Cerebellum (tissue), 5 donors: ENCODE results near the genes ABCF3, VWA5B2 and CHRD.

DNA sequence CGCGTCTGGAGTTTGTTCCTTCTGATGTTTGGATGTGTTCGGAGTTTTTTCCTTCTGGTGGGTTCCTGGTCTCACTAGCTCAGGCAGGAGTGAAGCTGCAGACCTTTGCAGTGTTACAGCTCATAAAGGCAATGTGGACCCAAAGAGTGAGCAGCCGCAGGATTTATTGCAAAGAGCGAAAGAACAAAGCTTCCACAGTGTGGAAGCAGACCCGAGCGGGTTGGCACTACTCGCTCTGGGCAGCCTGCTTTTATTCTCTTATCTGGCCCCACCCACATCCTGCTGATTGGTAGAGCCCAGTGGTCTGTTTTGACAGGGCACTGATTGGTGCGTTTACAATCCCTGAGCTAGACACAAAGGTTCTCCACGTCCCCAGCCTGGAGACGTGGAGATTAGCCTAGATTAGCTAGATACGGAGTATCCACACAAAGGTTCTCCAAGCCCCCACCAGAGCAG is 3.8 kb upstream of the MCCC1 start:
- PRO-cap, 3 experiments, result no peak in any of the 3 experiments
- RAMPAGE, long total RNA, result no peak

DNA sequence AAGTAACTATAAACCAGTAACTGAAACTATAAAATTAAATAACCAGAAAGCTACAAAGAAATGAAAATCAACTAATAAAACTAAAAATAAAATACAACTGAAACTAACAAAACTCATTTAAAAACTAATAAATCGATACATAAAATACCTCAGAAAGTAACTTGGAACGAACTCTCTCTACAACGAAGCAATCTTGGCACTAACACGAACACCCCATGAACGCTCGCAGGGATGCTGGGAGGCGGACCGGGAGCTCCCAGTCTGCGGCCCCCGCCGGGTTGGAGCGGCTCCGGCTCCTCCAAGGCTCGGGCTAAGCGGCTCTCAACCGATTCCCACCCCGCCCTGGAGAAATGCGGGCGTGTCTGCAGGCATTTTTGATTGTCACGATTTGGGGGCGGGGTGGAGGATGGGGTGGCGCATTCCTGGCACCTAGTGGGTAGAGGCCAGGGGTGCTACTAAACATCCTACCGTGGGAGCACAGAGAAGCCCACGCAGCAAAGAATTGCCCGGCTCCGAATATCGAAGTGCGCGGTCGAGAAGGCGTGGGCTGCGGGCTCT is 16.1 kb upstream of the LAMP3 start:
- PRO-cap, 3 experiments, result no peak in any of the 3 experiments
- RAMPAGE, long total RNA, result no peak

GRCh38 chr3:183255209-183256018 is 2.4 kb downstream of the B3GNT5 start:
- PRO-cap, 3 experiments, result no peak in any of the 3 experiments
- RAMPAGE, long total RNA, result no peak

- PRO-cap, 3 experiments, result no peak in any of the 3 experiments
- RAMPAGE, long total RNA, result no peak
Observed at GRCh38 chr3:183258466-183259151, 5.6 kb downstream of the B3GNT5 start.

GRCh38 chr3:183548062-183548886 is 7.2 kb downstream of the KLHL6 start:
- PRO-cap, 3 experiments, result no peak in any of the 3 experiments
- RAMPAGE, long total RNA, result no peak

GRCh38 chr3:183803917-183804493 is 21.4 kb downstream of the MAP6D1 start:
- PRO-cap, 3 experiments, result no peak in any of the 3 experiments
- RAMPAGE, long total RNA, result no peak

- PRO-cap, 3 experiments, result no peak in any of the 3 experiments
- RAMPAGE, long total RNA, result no peak
Observed at GRCh38 chr3:184011052-184011480, 6.6 kb downstream of the ABCC5 start.

GRCh38 chr3:184167391-184168466 is 6.9 kb upstream of the AP2M1 start:
- PRO-cap, 3 experiments, result no peak in any of the 3 experiments
- RAMPAGE, long total RNA, result no peak

GRCh38 chr3:184185076-184186261 is at the start of gene ABCF3:
Gene ABCF3, plus strand, starts transcription at chr3:184186199.
- PRO-cap, 3 experiments, result peak in 3 of 3 experiments; most common plus-strand start chr3:184186176 (in 2); most common minus-strand start chr3:184185907 (in 2)
- RAMPAGE, long total RNA, result start-site peak on the plus strand at chr3:184186161-184186203, 530 and 597 reads in 2 replicates

GRCh38 chr3:184229191-184229716 is at the start of gene VWA5B2:
Gene VWA5B2, plus strand, starts transcription at chr3:184229585.
- PRO-cap, 3 experiments, result peak in 3 of 3 experiments; most common plus-strand start chr3:184229585 (in 3); most common minus-strand start chr3:184229403 (in 3)
- RAMPAGE, long total RNA, result no peak

- PRO-cap, 3 experiments, result peak in 1 of 3 experiments; most common plus-strand start chr3:184337164 (in 1); most common minus-strand start chr3:184337066 (in 1)
- RAMPAGE, long total RNA, result no peak
Observed at GRCh38 chr3:184336633-184337288, 639 bp upstream of the FAM131A start.

GRCh38 chr3:184338196-184339492 is 1.2 kb downstream of the FAM131A start:
- PRO-cap, 3 experiments, result peak in 3 of 3 experiments; most common plus-strand start chr3:184338833 (in 3); most common minus-strand start chr3:184338692 (in 1)
- RAMPAGE, long total RNA, result no peak

DNA sequence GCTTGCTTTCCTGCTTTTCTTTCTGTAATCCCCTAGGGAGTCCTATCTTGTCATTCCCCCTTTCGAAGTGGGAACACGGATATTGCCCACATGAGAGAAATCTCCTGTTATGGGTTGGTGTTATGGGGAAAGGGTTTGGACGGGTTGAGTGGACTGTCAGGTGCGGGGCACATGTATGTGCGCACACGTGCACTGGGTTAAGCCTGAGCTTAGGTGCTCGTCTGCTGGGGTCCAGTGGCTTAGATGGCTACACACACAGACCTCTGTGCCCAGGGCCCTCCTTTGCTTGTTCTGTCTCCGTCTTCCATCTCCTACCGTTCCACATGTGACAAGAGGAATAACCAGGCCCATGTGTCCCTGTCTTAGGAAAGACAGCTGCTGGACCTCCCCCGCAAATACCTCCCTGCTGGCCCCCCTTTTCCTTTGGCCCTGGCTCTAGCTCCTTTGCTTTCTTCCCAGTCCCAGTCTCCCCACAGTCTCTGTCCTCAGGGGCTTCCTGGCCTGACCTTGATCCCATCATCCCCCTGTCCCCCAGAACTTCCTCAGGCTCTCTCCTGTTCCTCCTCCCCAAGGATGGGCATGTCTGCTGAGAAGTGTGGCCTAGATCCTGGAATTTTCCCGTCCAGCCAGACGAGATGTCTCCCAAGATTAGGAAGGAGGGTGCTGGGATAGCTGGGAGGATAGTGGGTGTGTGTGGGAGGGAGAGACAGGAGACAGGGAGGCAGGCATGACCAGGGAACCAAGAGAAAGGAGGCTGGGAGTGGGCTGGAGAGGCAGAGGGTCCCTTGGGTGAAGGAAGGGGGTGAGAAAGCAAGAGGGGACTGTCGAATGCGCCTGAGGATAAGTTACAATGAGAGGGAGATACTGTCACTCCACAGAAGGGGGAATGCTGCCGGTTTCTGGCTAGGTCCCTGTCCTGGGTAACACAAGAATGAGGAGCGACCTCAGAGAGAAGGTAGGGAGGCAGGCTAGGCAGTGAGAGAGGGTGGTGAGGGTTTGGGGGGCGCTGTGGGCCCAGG is 851 bp upstream of the THPO start:
- PRO-cap, 3 experiments, result no peak in any of the 3 experiments
- RAMPAGE, long total RNA, result no peak

GRCh38 chr3:184379568-184380820 is at the start of gene CHRD:
Gene CHRD, plus strand, starts transcription at chr3:184380054.
- PRO-cap, 3 experiments, result peak in 2 of 3 experiments; most common plus-strand start chr3:184380305 (in 2); most common minus-strand start chr3:184380175 (in 1)
- RAMPAGE, long total RNA, result no peak

DNA sequence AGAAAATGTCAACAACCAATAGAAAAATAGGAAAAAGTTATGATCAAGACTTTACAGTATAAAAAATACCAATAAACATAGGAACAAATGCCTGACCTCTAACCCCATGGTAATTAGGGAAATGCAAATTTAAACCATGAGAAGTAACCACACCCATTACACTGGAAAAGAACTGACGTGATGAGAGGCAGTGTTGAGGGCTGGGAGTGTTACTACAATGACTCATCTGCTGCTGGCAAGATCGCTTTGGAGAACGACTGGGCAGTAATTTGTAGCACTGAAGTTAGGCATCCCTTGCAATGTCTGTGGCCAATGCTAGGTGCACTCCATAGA is 37.8 kb upstream of the EPHB3 start:
- PRO-cap, 3 experiments, result no peak in any of the 3 experiments
- RAMPAGE, long total RNA, result no peak

DNA sequence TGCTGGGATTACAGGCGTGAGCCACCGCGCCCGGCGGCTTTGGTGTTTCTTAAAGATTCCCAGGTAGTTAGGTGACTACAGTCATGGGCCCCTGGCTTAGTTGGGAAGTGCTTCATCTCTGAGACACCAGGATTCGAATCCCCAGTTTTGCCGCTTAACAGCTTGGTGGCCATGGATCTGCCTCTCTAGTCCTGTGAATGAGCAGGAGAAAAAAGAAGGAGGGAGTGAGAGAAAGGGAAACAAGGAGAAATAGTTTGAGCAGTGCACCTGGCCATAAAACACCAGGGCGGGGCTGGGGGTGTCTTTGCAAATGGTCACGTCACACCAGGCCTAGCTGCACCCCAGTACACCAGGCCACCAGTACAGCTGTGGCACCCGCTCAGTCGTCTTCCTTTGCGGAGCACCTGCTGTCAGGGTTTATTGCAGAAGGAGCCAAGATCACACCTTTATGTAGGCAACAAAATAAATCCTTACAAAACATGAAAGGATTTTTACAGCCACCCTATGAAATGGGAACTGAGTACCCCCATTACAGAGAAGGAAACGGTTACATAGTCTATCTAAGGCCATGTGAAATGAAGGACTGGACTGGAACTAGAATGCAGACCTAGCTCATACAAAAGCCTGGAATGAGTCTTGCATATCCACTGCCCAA is 14.5 kb upstream of the EPHB3 start:
- PRO-cap, 3 experiments, result no peak in any of the 3 experiments
- RAMPAGE, long total RNA, result no peak

- PRO-cap, 3 experiments, result no peak in any of the 3 experiments
- RAMPAGE, long total RNA, result no peak
Observed at GRCh38 chr3:184761455-184762119, 49.7 kb upstream of the MAGEF1 start.

- PRO-cap, 3 experiments, result no peak in any of the 3 experiments
- RAMPAGE, long total RNA, result no peak
Observed at GRCh38 chr3:184910685-184910998, 98.7 kb downstream of the VPS8 start.

- PRO-cap, 3 experiments, result no peak in any of the 3 experiments
- RAMPAGE, long total RNA, result no peak
Observed at GRCh38 chr3:185069612-185069861, 83.3 kb downstream of the C3orf70 start.

GRCh38 chr3:185153308-185154053 is 621 bp upstream of the C3orf70 start:
- PRO-cap, 3 experiments, result peak in 2 of 3 experiments; most common plus-strand start chr3:185153559 (in 1); most common minus-strand start chr3:185153652 (in 2)
- RAMPAGE, long total RNA, result no peak